Subcutaneous adipose tissue (tissue), 3 donors: ENCODE measurements around the genes DCAF16 and KCNIP4.

GRCh38 chr4:16894441-16894865 is 4.0 kb downstream of the LDB2 start:
- PRO-cap = bidirectional peak, plus-strand start at chr4:16894631, minus-strand start at chr4:16894582
- RAMPAGE, long total RNA, 3 experiments = no peak in any of the 3 experiments

- PRO-cap = no peak
- RAMPAGE, long total RNA, 3 experiments = no peak in any of the 3 experiments
Observed at GRCh38 chr4:16896725-16897305, 1.6 kb downstream of the LDB2 start.

DNA sequence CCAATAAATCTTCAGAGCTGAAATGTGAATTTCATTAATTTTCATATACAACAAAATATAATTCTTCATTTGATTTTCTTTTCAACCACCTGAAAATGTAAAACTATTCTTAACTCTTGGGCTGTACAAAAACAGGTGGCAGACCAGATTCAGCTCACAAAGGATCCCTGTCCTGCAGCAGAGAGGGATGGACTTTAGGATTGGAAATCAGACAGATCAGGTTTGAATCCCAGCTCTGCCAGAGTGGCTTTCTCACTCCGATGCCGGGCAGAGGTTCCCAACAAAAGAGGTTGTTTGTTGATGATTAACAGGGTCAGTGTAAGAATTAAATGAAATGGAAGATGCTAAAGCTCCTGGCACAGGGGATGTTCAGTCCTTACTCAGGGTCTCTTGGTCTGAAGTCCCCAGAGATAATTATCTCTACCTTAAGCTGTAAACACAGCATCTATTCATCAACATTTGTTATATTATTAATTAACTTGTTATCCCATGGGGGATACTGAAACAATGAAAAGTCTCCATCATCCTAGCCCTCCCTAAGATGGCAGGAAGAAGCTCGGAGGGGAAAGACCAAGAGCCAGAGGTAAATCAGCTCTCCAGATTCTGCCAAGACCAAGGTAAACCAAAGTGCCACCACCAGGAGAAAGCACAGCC is 1.7 kb downstream of the QDPR start:
- PRO-cap = no peak
- RAMPAGE, long total RNA, 3 experiments = no peak in any of the 3 experiments

- PRO-cap = no peak
- RAMPAGE, long total RNA, 3 experiments = no peak in any of the 3 experiments
Observed at GRCh38 chr4:17558978-17559334, 18.0 kb upstream of the LAP3 start.

GRCh38 chr4:17635566-17636026 is 21.2 kb downstream of the MED28 start:
- PRO-cap = no peak
- RAMPAGE, long total RNA, 3 experiments = no peak in any of the 3 experiments

- PRO-cap = bidirectional peak, plus-strand start at chr4:17810993, minus-strand start at chr4:17810757
- RAMPAGE, long total RNA, 3 experiments = start-site peak on the minus strand in 3 of 3 experiments, at chr4:17810698-17810740 at its widest, 161 to 290 reads per replicate
Observed at GRCh38 chr4:17810000-17811103, at the start of gene DCAF16. Gene DCAF16, minus strand, starts transcription at chr4:17810757.

- PRO-cap = no peak
- RAMPAGE, long total RNA, 3 experiments = no peak in any of the 3 experiments
Observed at GRCh38 chr4:17857487-17857991, 46.8 kb downstream of the NCAPG start.

DNA sequence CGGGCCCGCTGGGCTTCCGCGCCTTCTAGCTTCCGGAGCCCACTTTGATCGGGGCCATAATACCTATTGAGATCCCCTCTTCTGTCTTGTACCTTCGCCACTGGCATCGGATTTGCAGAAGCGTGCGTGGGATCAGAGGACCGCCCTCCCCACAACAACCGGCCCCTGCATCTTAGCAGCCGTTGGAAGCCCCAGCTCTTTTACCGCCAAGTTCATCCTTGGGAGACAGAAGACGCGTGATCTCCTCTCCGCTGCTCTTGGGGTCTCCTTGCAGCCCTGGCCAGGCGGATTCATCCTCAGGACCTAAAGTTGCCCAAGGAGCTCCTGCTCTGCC is 1.5 kb downstream of the SLIT2 start:
- PRO-cap = no peak
- RAMPAGE, long total RNA, 3 experiments = no peak in any of the 3 experiments

DNA sequence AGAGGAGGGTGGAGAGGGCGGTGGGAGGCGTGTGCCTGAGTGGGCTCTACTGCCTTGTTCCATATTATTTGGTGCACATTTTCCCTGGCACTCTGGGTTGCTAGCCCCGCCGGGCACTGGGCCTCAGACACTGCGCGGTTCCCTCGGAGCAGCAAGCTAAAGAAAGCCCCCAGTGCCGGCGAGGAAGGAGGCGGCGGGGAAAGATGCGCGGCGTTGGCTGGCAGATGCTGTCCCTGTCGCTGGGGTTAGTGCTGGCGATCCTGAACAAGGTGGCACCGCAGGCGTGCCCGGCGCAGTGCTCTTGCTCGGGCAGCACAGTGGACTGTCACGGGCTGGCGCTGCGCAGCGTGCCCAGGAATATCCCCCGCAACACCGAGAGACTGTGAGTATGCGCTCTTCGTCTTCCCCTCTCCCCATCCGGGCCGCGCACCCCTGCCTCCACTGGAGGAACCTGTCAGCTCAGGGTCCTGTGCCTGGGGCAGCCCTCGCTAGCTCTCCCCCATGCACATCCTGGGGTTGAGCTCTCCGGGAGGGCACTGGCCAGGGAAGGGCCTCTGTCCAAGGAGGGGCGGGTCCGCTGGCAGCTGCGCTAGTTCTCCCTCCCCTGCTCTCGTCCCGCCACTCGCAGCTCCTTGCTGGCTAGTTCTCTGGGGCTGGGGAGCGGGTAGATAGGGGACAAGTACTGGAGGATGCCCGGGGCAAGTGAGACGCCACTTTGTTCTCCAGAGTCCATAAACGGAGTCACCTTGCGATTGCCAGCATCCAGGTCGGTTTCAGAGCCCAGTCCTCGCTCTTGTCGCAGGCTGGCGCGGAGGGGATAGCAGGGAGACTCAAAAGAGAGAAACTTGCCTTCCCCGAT is 2.1 kb downstream of the SLIT2 start:
- PRO-cap = bidirectional peak, plus-strand start at position 642 of the sequence, minus-strand start at position 512 of the sequence
- RAMPAGE, long total RNA, 3 experiments = start-site peak on the plus strand in 1 of 3 experiments, centred at position 59 of the sequence, 7 reads per replicate

GRCh38 chr4:20266695-20267167 is 15.0 kb downstream of the SLIT2 start:
- PRO-cap = unidirectional peak, minus-strand start at chr4:20266941
- RAMPAGE, long total RNA, 3 experiments = no peak in any of the 3 experiments

DNA sequence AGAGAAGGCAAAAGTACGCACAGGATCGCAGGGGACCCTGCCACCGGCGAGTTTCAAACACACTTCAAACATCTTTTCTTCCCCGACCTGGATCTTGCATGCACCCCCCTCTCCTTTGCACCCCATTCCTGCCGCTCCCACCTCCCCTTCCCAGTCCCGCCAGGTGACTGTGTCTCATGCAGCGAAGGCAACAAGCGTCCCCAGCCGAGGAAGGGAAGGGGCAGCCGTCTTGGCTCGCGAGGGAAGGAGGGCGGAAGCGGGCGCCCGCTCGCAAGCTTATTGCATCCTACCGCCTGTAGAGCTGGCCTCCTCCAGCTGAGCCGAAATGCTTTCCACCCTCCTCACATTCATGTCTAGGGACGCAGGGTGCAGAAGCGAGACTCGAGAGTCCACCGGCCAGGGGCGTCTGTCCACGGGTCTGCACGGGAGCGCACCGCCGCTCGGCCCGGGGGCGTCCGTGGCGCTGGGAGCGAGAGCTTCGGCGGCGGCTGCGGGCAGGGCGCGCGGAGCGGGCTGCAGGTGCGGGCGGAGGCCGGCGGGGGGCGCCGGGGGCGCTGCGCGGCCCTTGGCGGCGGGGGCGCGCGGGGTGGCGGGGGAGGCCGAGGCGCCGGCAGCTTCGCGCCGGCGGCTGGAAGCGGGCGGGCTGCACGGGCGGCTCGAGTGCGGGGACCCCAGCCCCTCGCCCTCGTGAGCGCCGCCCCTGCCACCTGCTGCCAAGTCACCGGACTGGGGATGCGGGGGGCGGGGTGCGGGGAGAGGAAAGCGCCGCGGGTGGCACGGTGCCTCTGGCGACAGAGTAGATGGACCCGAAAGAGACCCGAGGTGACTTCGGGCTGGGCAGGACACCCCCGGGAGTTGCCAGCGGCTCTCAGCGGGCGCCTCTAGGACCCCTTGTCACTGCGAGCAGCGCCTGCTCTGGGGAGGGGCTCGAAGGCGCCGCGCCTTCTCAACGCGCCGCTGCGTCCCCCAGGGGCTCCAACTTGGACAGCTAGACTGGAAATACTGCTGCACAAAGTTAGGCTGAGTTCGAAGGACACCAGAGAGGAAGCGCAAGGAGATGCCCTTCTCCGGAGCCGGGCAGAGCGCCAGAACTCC is at the start of gene KCNIP4:
Gene KCNIP4, minus strand, starts transcription at position 492 of the 1,095 bp plus-strand sequence.
- PRO-cap = no peak
- RAMPAGE, long total RNA, 3 experiments = no peak in any of the 3 experiments

DNA sequence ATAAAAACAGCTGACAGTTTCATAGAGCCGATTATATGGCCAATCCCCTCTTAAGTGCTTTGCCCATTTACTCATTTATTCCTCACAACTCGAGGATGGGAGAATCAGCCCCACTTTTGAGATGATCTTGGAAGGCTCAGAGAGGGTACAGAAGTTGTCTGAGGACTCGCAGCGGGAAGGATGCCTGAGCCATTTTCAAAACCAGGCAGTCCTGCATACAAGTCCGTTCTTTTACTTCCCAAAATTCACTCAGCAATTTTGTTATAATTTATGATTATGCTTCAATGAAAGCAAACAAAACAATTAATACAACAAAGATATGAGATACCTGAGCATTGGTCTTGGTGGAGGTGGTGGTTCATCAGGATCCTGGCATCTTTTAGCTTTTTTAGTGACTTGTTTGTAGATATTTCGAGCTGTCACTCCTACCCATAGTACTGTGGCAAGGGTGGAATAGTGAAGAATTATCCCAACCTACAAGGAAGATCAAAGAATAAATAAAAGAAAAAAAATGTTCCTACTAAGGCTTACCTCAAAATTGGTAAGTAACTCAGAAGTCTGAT is 123.6 kb downstream of the ADGRA3 start:
- PRO-cap = no peak
- RAMPAGE, long total RNA, 3 experiments = no peak in any of the 3 experiments

- PRO-cap = no peak
- RAMPAGE, long total RNA, 3 experiments = no peak in any of the 3 experiments
Observed at GRCh38 chr4:23884167-23884654, 5.6 kb downstream of the PPARGC1A start.

- PRO-cap = no peak
- RAMPAGE, long total RNA, 3 experiments = no peak in any of the 3 experiments
Observed at GRCh38 chr4:24007873-24008382, 118.1 kb upstream of the PPARGC1A start.

GRCh38 chr4:24236411-24236743 is 346.5 kb upstream of the PPARGC1A start:
- PRO-cap = no peak
- RAMPAGE, long total RNA, 3 experiments = no peak in any of the 3 experiments

DNA sequence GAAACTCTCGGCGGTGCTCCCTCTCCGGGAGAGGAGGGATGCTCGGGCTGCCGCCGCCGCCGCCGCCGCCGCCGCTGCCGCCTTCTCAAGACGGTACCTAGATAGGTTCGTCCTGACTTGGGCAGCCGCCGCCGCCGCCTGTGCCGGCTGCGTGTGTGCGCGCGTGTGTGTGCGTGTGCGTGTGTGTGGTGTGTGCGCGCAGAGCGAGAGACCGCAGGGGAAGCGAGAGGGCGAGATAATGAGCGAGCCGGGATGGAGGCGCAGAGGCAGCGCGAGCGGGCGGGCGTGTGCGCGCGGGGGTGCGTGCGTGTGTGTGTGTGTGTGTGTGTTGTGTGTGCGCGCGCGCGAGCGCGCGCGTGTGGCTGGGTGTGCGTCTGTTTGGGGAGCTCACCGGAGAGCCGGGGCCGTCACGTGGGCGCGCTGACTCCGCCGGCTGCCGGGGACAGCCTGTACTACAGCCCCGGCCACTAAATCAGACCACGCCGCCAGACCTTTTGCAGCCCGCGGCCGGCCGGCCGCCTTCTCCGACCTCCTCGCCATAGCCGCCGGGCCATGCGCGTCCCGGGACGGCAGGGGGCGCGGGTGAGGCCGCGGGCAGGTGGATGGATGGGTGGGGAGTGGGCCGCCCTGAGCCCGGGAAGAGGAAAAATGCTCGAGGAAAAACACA is 111.6 kb downstream of the DHX15 start:
- PRO-cap = bidirectional peak, plus-strand start at position 470 of the sequence, minus-strand start at position 240 of the sequence
- RAMPAGE, long total RNA, 3 experiments = no peak in any of the 3 experiments

DNA sequence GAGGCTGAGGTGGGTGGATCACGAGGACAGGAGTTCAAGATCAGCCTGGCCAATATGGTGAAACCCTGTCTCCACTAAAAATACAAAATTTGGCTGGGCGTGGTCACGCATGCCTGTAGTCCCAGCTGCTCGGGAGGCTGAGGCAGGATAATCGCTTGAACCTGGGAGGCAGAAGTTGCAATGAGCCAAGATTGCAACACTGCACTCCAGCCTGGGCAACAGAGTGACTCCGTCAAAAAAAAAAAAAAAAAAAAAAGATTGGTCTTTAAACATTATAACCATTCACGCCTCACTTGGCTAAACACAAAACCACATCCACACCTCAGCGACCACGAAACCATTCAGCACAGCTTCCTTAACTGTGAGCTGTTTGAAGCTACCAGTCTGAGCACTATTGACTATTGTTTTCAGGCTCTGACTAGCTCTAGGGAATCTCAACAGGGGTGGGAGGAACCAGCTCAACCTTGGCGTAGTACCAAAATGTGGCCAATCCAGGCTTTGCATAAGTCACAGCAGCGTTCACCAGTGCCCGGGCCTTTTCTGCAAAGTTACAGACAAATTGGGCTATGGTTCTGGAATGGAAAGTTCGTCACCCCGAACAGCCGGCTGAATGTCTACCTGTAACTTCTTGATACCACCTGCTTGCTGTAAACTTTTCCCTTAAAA is 73.6 kb upstream of the DHX15 start:
- PRO-cap = no peak
- RAMPAGE, long total RNA, 3 experiments = no peak in any of the 3 experiments

- PRO-cap = no peak
- RAMPAGE, long total RNA, 3 experiments = no peak in any of the 3 experiments
Observed at GRCh38 chr4:25235097-25235883, 1.5 kb downstream of the PI4K2B start.

DNA sequence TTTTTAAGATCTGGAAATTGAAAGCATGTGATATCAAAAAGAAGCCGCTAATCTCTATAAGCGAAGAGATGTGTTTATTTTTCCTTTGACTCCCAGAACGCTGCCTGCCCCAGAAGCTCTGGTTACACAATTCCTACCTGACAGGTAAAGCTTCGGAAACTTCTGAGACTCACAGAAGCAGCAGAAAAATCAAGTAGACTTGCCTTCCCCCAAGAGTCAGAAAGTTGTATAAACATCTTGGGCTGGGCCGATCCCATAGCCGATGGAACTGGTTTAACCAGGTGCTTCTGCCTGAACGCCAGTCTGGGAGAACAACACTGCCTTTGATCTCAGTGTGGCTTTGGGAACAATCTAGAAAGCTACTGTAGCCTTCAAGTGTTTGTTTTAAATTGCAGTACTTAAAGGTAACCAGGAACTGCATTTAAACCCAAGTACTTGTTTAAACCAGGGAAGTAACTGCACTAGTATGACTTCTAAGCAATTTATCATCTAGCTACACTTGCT is 12.7 kb upstream of the ZCCHC4 start:
- PRO-cap = no peak
- RAMPAGE, long total RNA, 3 experiments = no peak in any of the 3 experiments

- PRO-cap = no peak
- RAMPAGE, long total RNA, 3 experiments = no peak in any of the 3 experiments
Observed at GRCh38 chr4:25373145-25373490, 3.9 kb upstream of the ANAPC4 start.